Mammary microvascular endothelial cell (primary cell): ENCODE measurements around the genes CXCL17 and ZNF221.

GRCh38 chr19:42281704-42282395, 12.8 kb downstream of the CIC start:
- RAMPAGE, long total RNA: no peak

DNA sequence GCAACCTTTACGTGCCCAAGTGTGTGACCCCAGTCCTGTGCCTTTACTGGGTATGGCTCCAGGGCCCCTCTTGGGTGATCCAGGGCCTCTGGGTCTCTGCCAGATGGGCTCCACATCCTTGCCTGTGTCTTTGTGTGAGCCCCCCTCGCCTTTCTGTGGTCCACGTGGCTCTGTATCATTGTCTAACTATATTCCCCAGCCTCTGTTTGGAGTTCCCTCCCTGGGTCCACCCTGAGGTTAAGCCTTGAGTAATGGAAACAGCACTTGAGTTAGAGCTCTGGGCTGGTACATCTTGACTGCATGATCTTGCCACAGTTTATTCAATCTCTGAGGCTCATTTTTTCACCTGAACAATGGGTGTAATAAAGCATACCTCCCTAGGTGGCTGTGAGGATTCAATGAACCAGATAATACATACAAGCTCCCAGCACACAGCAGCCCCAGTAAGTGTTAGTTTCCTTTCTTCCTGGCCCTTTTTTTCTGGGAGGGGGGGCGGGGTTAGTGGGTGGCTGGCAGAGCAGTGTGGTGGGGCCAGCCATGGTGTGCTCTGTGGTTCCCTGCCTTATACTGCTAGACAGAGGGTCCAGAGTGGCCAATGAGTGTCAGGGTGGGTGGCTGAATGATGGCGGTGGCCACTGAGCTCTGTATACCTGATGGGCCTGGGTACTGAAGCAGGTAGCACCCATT, 13.5 kb downstream of the CIC start:
- RAMPAGE, long total RNA: no peak

GRCh38 chr19:42369866-42370652, 20.0 kb downstream of the CNFN start:
- RAMPAGE, long total RNA: no peak

DNA sequence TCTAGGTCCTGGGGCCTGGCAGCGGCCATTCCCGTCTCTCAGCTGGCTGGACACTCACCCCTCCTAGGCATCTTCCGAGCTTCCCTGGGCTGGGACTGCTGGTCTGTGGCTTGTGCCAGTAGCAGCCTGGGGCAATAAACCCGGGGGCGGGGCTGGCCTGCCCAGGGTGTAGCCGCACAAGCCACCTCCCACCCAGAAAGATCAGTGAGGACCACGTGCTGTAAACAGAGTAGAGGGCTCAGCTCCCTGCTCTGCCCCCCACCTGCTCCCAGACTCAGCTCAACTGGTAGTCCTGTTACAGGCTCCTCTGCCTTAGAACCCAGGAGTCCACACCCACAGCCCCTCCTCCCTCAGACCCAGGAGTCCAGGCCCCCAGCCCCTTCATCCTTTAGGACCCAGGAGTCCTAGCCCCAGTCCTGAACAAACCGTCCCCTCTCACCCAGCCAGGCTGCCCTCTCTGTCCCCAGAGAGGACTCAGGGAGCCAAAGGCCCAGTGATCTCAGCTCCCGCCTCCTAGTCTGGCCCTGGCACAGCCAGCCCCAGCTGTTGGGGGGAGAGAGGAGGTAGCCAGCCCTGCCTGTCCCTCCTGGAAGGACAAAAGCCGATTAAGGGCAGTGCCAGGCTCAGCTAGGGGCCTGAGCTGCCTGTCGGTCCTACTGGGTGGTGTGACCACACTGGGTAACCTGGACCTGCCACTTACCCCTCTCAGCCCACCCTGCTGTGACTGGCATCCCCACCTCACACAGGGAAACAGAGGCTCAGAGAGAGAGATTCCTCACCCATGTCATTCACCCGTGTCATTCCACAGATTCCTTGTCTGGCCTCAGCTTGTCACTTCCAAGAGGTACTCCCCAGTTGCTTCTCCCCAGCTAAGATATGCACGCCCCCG, 14.6 kb downstream of the LIPE start:
- RAMPAGE, long total RNA: no peak

- RAMPAGE, long total RNA: no peak
Observed at GRCh38 chr19:42442670-42443485, at the start of gene CXCL17. Gene CXCL17, minus strand, starts transcription at chr19:42442946.

- RAMPAGE, long total RNA: no peak
Observed at GRCh38 chr19:42471562-42472436, 29.1 kb upstream of the CXCL17 start.

GRCh38 chr19:43362303-43363360, 9.1 kb downstream of the CD177 start:
- RAMPAGE, long total RNA: no peak

GRCh38 chr19:43455545-43455986, 9.8 kb downstream of the LYPD3 start:
- RAMPAGE, long total RNA: no peak

GRCh38 chr19:43464046-43464743, 1.2 kb downstream of the LYPD3 start:
- RAMPAGE, long total RNA: no peak

GRCh38 chr19:43501545-43502036, 3.0 kb downstream of the PHLDB3 start:
- RAMPAGE, long total RNA: no peak

- RAMPAGE, long total RNA: no peak
Observed at GRCh38 chr19:43543380-43544010, 10.5 kb downstream of the ZNF575 start.

- RAMPAGE, long total RNA: no peak
Observed at GRCh38 chr19:43545660-43546302, 12.8 kb downstream of the ZNF575 start.

DNA sequence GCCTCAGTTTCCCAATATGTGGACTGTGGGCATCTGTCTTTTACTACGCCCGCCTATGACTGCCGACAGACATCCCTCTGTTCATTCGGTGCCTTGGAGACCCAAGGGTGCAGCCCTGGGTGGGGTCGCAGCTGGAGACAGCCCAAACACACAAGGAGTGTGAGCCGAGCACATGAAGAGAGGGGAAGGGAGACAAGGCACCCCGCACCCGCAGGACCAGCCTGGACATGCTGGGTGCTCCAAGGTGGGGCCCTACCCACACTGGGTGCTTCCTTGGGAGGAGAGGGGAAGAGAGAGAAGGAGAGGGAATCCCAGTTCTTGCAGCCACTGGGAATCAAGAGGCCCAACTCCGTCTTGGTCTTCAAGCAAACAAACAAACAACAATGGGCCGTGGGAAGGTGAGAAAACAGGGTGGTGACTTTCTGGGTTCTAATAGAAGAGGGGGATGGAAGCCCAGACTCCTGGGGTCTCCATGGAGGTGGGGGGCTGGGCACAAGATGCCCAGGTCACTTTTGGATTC, 981 bp downstream of the PINLYP start:
- RAMPAGE, long total RNA: no peak

GRCh38 chr19:43652666-43653327, 13.1 kb upstream of the CADM4 start:
- RAMPAGE, long total RNA: no peak

DNA sequence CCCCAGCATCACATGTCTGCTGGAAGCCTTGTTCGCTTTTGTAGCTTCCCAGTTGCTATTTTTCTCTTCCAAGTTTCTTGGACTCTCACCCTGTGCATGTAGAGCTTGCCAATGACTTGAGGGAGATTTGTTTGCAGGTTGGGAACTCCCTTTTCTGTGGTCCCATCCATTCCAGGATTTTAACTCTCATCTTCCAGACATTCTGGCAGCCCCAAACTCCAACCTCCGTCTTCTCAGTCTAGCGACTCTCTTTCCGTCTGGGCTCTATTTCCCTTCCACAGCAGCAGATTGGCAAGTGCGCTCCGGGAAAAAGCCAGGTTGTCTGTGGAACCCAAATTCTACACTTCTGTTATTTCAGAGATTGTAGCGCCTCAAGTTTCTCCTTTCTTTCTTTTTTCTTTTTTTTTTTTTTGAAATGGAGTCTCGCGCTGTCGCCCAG, 8.9 kb downstream of the PLAUR start:
- RAMPAGE, long total RNA: no peak

GRCh38 chr19:43755459-43755864, 700 bp upstream of the SMG9 start:
- RAMPAGE, long total RNA: no peak

- RAMPAGE, long total RNA: no peak
Observed at GRCh38 chr19:43756509-43757098, 1.8 kb upstream of the SMG9 start.

DNA sequence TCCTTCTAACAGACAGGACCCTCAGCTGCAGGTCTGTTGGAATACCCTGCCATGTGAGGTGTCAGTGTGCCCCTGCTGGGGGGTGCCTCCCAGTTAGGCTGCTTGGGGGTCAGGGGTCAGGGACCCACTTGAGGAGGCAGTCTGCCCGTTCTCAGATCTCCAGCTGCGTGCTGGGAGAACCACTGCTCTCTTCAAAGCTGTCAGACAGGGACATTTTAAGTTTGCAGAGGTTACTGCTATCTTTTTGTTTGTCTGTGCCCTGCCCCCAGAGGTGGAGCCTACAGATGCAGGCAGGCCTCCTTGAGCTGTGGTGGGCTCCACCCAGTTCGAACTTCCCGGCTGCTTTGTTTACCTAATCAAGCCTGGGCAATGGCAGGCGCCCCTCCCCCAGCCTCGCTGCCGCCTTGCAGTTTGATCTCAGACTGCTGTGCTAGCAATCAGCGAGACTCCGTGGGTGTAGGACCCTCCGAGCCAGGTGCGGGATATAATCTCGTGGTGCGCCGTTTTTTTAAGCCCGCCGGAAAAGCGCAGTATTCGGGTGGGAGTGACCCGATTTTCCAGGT, 17.2 kb downstream of the ZNF404 start:
- RAMPAGE, long total RNA: no peak

DNA sequence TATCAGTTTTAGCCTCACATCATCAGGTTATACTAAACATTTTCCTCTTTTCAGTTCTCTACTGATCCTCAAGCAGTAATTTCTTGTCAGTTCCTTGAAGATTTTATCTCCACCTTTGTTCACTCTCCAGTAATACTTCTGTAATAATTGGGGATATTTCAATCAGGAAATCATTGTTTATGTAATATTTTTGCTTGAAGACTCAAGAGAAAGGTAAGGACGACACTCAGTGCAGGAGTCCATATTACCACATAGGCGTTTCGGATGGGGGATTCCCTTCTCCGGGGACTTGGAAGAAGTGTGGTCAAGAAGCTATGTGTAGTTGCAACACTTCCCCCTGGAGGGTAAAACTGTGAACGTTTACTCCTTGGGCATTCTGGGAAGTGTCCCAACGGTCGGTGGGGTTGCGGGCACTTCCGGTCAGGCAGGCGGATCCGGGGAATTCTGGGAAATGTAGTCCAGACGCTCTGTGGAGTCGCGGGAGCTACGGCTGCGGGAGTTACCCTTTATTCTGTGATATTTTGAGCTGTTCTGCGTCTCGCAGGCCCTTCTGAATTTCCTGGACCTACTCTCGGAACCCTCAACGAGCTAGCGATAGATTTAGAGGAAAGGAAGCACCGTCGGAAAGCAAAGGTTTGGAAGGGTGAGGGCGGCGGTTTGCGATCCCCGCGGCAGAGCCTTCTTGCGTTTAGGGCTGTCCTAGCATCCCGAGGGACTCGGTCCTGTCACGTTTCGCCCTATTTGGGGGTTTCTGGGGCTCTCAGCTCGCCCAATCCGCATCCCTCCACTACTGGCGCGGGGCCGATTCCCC, at the start of gene ZNF221:
ZNF221 (plus strand) TSS at position 461 of the 811 bp plus-strand sequence.
- RAMPAGE, long total RNA: start-site peak on the plus strand centred at position 489 of the sequence, 130 bp wide, 75 and 19 reads in 2 replicates

GRCh38 chr19:44100460-44101200, 6.5 kb downstream of the ZNF224 start:
- RAMPAGE, long total RNA: no peak